Measurements from ENCODE around the genes MRPS10 and KLC4.

DNA sequence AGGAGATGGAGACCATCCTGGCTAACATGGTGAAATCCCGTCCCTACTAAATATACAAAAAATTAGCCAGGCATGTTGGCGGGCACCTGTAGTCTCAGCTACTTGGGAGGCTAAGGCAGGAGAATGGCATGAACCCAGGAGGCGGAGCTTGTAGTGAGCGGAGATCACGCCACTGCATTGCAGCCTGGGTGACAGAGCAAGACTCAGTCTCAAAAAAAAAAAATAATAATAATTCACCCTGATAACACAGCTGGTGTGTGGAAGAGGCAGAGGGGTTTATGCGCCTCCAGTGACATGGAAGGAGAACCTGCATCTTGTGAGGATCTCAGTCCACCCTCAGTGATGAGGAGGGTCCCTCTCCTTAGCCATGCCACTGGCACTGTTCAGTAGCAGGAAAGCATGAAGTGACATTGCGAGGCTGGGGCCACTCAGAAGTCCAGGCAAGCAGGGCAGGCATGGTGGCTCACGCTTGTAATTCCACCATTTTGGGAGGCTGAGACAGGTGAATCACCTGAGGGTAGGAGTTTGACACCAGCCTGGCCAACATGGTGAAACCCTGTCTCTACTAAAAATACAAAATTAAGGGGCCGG is 26.0 kb upstream of the TAF8 start:
- PRO-cap = no peak

GRCh38 chr6:42030500-42031289 is 19.6 kb upstream of the TAF8 start:
- PRO-cap = no peak

GRCh38 chr6:42096312-42096618 is 45.9 kb downstream of the TAF8 start:
- PRO-cap = no peak

- PRO-cap = no peak
Observed at GRCh38 chr6:42106383-42106644, 36.1 kb downstream of the C6orf132 start.

DNA sequence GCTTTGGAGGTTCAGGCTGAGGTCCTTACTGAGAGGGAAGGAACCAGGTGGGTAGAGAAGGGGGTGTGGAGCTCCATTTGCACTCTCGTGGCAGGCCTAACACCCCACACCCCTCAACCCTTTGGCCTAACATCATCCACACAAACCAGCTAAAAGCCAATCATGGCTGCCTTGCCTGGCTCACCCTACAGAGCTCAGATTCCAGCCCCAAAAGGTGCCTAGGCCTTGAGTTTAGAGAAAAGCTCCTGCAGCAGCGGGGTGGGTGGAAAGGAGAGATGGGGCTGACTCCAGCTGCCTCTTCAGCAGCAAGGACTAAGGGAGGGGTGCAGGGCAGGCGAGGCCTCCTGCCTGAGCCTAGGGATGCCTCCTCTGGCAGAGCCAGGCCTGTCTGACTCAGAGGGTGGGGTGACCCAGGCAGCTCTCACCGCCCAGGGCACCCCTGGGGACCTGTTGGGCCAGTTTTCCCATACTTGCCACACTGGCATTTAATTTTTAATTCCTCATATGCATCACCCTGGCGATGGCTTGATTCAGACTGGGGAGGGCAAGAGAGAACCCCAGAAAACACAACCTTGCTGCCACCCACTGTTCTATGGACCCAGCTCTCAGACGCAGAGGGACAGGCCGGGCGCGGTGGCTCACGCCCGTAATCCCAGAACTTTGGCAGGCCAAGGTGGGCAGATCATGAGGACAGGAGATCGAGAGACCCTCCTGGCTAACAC is 19.8 kb downstream of the C6orf132 start:
- PRO-cap = no peak

DNA sequence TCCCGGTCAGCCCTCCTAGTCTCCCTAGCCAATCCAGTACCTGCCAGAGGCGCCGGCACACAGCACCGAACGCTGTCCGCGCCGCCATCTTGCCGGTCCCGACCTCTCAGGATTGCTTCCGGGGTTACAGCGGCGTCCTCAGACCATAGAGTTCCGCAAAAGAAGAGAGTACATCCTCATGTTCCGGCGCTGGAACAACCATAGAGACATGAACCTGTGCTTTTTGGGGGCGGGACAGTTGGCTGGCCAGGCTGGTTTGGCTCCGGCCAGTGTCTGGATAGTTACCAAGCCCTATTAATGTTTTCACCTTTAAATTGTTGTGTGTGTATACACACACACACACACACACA is at the start of gene MRPS10:
Gene MRPS10 (minus strand): TSS at position 100 of the 350 bp plus-strand sequence.
- PRO-cap = unidirectional peak, minus-strand start at position 108 of the sequence

GRCh38 chr6:42367740-42368076 is 84.0 kb downstream of the TRERF1 start:
- PRO-cap = no peak

GRCh38 chr6:42405012-42405368 is 46.7 kb downstream of the TRERF1 start:
- PRO-cap = no peak

DNA sequence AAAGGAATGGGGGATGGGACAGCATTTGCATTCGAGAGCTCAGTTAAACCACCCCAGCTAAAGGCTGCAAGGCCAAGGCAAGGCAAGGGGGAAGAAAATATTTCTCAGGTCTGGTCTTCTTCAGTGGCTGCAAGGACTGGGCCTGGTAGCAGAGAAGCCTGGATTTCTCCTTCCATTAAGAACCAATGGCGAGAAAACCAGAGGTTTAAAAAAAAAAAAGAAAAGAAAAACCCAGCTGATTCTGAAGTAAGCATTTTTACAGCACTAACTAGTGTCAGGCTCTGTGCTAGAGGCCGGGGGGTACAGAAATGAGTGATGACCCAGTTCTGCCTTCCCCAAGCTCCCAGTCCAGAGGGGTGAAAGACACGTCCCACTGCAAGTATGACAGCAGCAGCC is 10.3 kb downstream of the TRERF1 start:
- PRO-cap = no peak

GRCh38 chr6:42727696-42728137 is 5.3 kb upstream of the PRPH2 start:
- PRO-cap = no peak

GRCh38 chr6:42766282-42766746 is 15.5 kb upstream of the BICRAL start:
- PRO-cap = no peak

- PRO-cap = no peak
Observed at GRCh38 chr6:42795839-42796398, 14.1 kb downstream of the BICRAL start.

- PRO-cap = no peak
Observed at GRCh38 chr6:42879744-42880427, 470 bp downstream of the RPL7L1 start.

DNA sequence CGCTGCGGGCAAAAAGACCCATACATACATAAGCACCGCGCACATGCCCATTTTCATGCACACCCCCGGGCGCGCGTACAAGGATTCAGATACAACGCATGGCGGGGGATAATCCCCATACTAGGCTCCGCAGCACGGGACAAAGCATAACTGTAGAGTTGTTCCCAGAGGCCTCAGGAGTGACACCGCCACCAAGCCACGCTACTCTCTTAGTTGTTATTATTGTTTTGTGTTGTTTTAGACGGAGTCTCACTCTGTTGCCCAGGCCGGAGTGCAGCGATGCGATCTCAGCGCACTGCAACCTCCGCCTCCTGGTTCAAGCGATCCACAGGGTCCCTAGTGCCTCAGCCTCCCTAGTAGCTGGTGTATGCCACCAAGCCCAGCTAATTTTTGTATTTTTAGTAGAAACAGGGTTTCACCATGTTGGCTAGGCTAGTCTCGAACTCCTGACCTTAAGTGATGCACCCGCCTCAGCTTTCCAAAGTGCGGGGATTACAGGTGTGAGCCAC is 519 bp upstream of the C6orf226 start:
- PRO-cap = no peak

DNA sequence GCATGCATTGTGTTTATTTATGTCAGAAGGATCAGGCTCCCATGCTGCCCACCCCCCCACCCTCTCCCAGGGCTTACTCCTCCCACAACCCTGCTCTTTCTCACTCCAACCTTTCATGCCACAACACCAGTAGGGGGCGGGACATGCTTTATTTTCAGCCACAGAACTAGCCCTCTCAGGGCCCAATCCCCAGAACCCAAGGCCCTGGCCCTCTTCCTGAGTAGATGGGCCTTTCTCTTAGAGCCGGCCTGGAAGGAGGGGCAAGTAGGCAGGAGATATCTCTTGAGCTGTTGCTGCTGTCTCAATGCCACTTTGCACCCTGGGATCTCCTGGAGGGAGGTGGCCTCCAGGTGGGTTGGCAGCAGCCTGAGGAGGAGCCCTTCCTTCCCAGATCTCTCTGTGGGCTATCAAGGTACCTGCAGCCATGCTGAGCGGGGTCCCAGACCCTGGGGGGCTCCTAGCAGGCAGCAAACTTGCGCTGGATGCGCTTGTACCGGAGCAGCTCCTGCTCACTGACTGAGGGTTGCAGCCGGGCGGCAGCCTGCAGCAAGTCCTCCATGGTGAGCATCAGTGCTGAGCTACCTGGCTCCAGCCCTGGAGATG is 3.4 kb downstream of the GNMT start:
- PRO-cap = no peak

- PRO-cap = no peak
Observed at GRCh38 chr6:43029697-43030517, 8.5 kb downstream of the RRP36 start.

- PRO-cap = no peak
Observed at GRCh38 chr6:43040312-43041181, 13.1 kb downstream of the CUL7 start.

DNA sequence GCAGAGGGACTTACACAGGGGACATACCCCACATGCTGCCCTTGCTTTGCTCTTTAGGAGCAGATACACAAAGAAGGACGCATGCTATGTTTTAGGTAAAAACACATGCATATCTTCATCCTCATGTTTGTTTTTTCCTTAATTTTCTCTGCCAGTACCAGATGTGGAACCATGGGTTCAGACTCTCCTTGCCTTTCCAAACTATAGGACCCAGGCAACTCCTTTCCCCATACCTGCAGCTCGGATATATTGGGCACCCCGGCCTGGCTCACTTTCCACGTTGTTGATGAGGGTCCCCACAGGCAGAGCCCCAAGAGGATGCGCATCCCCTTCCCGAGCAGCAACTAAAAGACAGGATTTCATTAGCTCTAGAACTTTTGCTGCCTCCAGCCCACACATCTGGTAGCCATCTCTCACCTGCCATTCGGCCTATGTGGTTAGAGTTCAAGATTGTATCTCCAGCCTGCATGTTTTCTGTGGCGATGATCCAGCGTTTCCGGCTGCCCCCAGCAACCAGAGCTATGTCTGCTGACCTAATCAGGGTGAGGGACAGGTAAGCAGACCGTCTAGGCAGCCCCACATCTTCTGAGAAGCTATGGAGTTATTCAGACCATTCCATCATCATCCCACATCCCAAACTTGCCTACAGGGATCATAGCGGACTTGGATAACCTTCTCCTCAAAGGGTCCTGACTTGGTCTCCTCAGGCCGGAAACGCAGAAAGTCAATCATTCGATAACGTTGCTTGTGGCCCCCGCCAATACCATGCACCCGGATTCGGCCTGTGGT is 2.2 kb upstream of the CUL7 start:
- PRO-cap = no peak

GRCh38 chr6:43059487-43060087 is at the start of gene KLC4:
Gene KLC4, plus strand, starts transcription at chr6:43059631.
- PRO-cap = bidirectional peak, plus-strand start at chr6:43059631, minus-strand start at chr6:43059461

GRCh38 chr6:43069825-43070367 is 6.2 kb upstream of the PTK7 start:
- PRO-cap = no peak